Epithelial cell of proximal tubule (primary cell): ENCODE data around the genes GARIN2 and VTI1B.

DNA sequence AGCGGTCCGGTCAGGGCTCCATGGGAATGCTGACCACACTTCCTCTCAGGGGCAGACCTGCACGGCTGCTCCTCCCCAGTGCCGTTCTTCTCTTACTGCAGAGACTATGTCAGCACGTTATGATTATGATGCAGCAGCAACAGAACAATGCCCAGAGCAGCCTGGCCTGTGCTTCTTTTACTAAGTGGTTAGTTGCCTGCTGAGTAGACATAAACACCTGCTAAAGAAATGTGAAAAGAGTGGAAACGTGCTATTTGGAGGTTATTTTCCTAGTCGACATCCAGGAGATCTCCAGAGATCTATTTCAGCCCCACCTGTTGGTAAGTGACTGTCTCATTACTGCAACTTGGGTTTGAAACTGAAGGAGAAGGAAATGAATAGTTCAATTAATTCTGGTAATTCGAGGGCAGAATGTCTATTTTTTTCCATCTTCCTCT, at the start of gene GARIN2:
Gene GARIN2, plus strand, starts transcription at position 191 of the 437 bp plus-strand sequence.
- RAMPAGE, long total RNA, result no peak
- RRBS, result no CpG with 5 or more reads among the region's 8 CpGs

- RAMPAGE, long total RNA, result no peak
- RRBS, result no CpG with 5 or more reads among the region's 3 CpGs
Measured at GRCh38 chr14:67418912-67419226, 6.9 kb upstream of the PLEK2 start.

DNA sequence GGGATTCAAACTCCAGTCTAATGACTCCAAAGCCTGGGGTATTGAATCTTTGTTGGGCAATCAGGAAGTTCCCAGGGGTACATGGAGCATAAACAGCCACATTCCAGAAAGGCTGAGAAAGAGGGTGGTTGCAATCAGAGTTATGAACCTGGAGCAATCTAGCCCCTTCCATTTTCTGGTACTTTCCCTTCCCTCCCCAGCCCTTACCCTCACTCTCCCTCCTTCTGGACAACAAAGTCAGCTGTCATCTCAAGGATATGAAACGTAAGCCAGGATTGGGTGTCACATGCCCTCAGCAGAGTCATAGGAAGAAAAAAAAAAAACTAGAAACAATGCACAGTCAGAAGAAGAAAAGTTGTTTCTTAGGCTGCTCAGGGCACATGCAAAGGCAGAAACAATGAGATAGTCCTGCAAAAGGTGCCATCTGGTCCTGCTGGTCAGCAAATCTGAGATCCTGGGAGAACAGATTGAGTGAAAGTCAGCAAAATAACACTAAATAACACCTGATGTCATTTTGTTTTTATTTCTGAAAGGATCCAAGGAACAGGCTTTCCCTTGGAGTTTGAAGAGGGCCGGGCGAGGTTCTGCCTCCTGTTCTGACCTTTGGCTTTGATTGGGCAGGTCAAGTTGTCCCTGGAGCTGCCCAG, 27.1 kb downstream of the TMEM229B start:
- RAMPAGE, long total RNA, result no peak
- RRBS, result no CpG with 5 or more reads among the region's 3 CpGs

DNA sequence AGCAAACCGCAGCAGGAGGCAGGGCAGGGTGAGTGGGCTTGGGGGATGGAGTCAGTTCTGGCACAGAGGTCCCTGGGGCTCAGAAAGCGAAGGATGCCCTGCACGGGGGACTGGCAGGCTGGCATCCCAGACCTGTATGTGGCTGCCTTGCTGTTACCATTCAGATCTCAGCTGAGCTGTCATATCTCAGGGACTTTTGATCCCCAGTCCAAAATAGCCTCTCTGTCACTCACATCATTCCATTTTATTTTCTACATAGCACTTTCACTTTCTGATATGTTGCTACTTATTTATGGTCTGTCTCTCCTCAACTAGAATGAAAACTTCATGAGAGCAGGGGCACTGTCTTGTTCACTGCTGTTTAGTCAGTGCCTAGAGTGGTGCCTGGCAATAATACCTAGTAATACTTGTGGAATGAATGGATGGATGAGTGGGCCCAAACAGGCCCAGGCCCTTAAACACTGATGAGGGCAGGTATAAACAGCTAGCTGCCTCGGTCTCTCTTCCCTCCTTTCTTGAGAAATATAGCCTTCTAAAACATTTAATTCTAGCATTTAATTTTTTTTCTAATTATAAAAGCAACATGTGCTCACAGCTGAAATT, 4.5 kb downstream of the TMEM229B start:
- RAMPAGE, long total RNA, result no peak
- RRBS, result no CpG with 5 or more reads among the region's 4 CpGs

GRCh38 chr14:67566863-67567485, 33.1 kb downstream of the PIGH start:
- RAMPAGE, long total RNA, result no peak
- RRBS, result no CpG with 5 or more reads among the region's 8 CpGs

GRCh38 chr14:67567486-67568290, 32.4 kb downstream of the PIGH start:
- RAMPAGE, long total RNA, result no peak
- RRBS, result no CpG with 5 or more reads among the region's 11 CpGs

DNA sequence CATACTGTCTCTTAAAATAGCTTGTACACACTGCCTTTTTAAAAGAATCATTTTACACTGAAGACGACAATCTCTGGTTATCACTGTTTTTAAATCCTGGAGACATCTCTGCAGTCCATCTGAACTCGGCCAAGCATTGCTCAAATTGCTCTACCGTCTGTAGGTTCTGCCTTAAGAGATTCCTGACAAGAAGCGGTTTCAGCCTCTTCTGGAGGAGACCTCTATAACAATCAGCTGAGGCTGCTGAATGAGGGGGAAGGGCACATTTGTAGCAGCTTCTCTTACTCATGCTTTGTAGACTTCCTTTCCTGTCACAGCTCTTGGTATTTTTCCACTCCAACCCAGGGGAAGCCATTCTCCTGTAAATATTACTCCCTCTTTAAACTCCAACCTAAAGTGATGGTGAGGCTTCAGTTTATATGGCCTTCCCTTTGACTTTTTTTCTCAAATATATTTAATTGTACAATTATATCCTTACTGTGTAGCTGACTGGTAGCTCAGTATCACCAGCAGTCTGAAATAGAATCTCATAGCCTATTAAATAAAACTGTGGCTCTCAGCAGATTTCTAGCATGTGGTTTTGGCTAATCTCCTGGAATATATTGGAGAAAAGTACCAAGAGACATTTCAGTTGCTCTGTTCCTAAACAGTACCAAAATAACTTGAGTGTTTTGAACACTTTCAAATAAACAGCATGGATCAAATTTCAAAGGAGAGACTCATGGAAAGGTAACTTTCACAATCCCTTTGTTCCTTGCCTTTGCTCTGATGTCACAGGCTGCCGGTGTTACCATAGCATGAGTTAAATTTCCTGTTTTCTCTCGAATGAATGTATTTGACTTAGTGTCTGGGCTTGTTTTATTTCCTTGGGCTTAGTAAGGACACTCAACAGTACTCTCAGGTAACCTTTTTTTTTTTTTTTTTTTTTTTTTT, 3.2 kb downstream of the ARG2 start:
- RAMPAGE, long total RNA, result no peak
- RRBS, result no CpG with 5 or more reads among the region's 6 CpGs

DNA sequence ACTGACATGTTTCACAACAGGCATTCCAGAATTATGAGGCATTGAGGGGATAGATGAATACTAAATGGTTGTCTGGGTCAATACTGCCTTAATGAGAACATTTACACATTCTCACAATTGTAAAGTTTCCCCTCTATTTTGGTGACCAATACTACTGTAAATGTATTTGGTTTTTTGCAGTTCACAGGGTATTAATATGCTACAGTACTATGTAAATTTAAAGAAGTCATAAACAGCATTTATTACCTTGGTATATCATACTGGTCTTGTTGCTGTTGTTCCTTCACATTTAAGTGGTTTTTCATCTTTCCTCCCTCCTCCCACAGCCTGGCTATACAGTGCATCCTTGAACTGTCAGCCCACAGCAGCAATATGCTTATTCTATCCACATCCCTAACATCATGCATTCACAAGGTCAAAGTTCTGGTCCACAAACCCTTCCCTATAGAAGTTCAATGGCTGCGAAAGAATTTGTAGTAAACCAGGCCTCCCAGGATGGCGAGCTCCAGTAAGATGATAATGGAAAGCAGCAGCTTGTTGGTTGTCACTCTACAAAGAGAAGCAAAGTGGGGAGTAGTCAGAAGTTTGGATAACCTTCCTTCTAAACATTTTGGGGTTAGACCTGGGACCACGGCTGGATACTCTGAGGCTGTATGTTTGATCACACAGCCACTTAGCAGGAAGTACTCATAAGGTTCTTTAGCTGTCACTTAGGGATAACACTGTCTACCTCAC, 23.3 kb downstream of the VTI1B start:
- RAMPAGE, long total RNA, result no peak
- RRBS, result no CpG with 5 or more reads among the region's 3 CpGs

GRCh38 chr14:67674504-67675343, at the start of gene VTI1B:
TSS of gene VTI1B (minus strand) at chr14:67674632.
- RAMPAGE, long total RNA, result start-site peak on the minus strand at chr14:67674593-67674646, 1,861 and 414 reads in 2 replicates
- RRBS, result 1% methylated on average over 39 of the region's 92 CpGs

- RAMPAGE, long total RNA, result no peak
- RRBS, result no CpG with 5 or more reads among the region's 2 CpGs
Measured at GRCh38 chr14:67780215-67780487, 36.2 kb downstream of the ZFYVE26 start.

- RAMPAGE, long total RNA, result no peak
- RRBS, result no CpG with 5 or more reads among the region's 5 CpGs
Measured at GRCh38 chr14:67933809-67934573, 114.4 kb downstream of the RAD51B start.

DNA sequence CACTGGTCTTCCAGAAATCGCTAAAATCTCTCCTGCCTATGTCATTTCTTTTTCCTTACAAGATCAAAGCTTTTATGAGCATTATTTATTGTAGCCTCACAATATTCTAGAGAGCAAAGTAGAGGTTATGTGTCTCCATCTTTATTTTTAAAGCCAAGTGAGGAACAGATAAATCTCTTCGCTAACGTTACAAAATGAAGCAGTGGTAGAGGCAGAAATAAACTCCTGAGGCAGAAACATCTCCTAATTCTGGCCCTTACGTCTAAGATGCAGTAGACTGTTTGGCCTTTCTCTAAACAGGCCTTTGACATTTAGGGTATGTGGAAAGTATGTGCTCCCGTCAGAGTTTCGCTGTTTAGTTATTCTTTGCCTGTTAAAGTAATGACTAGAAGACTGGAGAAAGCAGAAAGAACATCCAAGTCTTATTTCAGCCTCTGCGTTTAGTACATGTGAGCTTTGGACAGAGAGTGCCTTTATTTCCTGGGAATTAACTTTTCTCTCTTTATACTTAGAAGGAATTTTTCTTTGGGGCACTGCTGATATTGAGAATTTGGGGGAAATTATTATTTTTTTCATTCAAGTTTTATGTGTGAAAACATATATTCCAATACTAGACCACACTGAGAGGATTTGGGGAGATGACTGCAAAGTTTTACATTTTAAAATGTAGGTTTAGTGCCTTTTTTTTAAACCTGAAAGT, 216.6 kb downstream of the RAD51B start:
- RAMPAGE, long total RNA, result no peak
- RRBS, result no CpG with 5 or more reads among the region's 7 CpGs

DNA sequence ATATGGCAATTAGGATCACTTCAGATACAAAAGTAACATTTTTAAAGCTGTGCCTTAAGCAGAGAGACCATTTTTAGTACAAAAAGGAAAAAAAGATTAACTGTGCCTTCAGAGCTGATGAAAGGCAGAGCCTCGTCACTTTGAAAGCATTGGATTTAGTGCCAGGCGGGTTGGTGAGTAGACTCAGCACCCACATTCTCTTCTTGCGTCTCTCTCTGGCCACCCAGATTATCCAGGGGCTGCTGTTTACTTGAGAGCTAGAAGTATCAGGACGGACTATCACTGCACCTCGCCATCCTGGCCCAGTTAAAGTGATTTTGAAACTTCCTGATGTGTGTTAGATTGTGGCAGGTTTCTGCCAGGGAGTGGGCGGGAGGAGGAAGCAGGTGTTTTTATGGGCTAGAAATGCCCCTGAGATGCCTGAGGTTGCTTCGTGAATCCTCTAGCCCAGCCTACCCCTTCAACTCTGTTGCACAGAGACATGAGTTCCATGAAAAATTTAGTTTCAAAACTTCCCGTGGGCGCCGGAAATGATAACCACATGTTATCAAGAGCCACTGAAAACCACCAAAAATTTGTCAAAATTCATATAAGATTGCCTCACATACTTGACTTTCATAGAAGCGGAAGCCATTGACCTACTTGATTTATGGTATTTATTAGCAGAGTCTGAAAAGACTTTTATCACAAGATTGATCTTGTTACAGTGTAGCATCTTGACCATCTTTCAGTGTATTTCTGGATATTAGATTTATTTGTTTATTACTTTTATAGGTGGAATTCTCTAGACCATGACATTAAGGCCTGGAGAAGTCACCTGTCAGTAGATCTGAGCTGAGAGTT, 466.0 kb downstream of the RAD51B start:
- RAMPAGE, long total RNA, result no peak
- RRBS, result no CpG with 5 or more reads among the region's 11 CpGs

DNA sequence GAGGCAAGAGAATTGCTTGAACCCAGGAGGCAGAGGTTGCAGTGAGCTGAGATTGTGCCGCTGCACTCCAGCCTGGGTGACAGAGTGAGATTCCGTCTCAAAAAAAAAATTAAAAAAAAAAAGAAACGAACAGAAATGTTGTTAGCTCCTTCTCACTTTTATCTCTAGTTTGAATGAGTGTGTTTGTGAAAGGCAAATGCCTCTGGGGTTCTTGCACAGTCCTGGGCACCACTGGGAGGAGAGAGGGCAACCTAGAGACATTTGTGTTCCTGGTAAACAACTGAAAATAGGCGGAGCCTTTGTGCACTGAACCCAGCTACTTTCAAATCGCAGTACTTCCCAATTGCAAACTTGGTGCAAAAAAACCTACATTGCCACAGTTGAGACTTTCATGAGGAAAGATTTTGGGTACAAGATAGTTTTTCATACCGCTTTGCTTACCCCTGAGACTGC, 430.1 kb downstream of the ZFP36L1 start:
- RAMPAGE, long total RNA, result no peak
- RRBS, result no CpG with 5 or more reads among the region's 6 CpGs

- RAMPAGE, long total RNA, result no peak
- RRBS, result no CpG with 5 or more reads among the region's 10 CpGs
Measured at GRCh38 chr14:68377195-68378021, 415.5 kb downstream of the ZFP36L1 start.

- RAMPAGE, long total RNA, result no peak
- RRBS, result no CpG with 5 or more reads among the region's 2 CpGs
Measured at GRCh38 chr14:68391540-68391954, 401.3 kb downstream of the ZFP36L1 start.

- RAMPAGE, long total RNA, result no peak
- RRBS, result 93% methylated on average over 3 of the region's 12 CpGs
Measured at GRCh38 chr14:68471027-68471980, 321.6 kb downstream of the ZFP36L1 start.

DNA sequence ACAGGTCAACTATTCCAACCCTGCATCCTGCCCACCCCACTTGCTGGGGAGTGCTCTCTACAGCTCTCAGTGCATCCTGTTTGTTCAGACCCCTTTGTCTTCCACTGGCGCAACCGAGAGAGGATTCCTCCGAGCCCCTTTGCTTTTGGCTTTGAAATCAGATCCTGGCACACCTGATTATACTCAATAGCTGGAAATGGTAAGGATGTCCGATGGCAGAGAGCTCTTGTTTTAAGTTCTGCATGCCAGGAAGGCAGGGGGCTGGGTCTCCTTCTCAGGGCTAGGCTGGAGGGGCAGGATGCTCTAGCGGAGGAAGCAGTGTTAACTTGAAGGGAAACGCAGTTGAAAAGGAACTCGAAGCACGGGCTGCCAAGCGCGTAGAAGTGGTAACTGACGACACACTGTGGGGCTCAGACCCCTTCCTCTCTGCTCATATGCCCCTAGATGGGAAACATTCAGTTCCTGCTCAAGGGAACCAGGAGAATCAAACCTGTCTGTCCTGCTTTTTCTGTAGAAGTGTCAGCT, 297.6 kb downstream of the ZFP36L1 start:
- RAMPAGE, long total RNA, result no peak
- RRBS, result no CpG with 5 or more reads among the region's 11 CpGs

GRCh38 chr14:68547354-68548047, 245.4 kb downstream of the ZFP36L1 start:
- RAMPAGE, long total RNA, result no peak
- RRBS, result 20% methylated on average over 1 of the region's 10 CpGs

- RAMPAGE, long total RNA, result no peak
- RRBS, result no CpG with 5 or more reads among the region's 6 CpGs
Measured at GRCh38 chr14:68565890-68566724, 226.8 kb downstream of the ZFP36L1 start.